ENCODE results near the genes PNPLA2, MUC6 and MUC5B.

GRCh38 chr11:791520-792644, 2.0 kb upstream of the CEND1 start:
- PRO-cap = no peak
- RAMPAGE, long total RNA, 4 experiments = no peak in any of the 4 experiments

- PRO-cap = unidirectional peak, plus-strand start at chr11:818914
- RAMPAGE, long total RNA, 4 experiments = start-site peak on the plus strand in 3 of 4 experiments, at chr11:818893-818987 at its widest, 738 to 1,298 reads per replicate; start-site peak on the minus strand in 3 of 4 experiments, at chr11:818672-819385 at its widest, 8 to 13 reads per replicate
Observed at GRCh38 chr11:818479-819508, at the start of gene PNPLA2. TSS of gene PNPLA2 (plus strand) at chr11:818914.

DNA sequence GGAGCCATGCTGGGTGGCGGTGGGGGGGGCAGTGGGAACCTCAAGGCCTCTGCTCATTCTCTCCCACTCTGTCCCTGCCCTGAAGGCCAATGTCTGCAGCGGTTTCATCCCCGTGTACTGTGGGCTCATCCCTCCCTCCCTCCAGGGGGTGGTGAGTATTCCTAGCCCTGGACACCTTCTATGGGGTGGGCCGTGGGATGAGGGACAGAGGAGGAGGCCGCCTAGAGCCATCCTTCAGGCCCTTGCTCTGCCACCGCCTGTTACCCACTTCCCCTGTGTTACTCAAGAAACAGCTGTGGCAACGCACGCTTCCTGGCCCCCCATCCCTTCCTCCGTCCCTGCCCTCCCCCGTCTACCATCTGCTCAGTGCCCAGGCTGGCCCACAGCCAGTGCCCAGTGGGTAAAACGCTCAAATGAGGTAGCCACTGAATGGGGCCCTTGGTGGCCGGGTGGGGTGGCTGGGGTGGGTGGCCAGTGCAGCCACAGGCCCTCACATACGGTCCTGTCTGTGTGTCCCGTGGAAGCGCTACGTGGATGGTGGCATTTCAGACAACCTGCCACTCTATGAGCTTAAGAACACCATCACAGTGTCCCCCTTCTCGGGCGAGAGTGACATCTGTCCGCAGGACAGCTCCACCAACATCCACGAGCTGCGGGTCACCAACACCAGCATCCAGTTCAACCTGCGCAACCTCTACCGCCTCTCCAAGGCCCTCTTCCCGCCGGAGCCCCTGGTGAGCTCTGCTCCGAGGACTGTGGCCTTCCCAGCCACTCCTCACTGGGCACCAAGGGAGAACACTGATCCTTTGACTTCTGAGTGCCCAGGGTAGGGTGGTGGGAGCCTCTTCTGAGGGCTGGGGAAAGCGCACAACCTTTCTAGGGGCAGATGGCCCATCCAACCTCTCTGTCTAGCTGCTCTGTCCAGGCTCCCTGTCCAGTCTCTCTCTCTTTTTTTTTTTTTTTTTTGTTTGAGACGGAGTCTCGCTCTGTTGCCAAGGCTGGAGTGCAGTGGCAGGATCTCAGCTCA, 3.5 kb downstream of the PNPLA2 start:
- PRO-cap = no peak
- RAMPAGE, long total RNA, 4 experiments = no peak in any of the 4 experiments

DNA sequence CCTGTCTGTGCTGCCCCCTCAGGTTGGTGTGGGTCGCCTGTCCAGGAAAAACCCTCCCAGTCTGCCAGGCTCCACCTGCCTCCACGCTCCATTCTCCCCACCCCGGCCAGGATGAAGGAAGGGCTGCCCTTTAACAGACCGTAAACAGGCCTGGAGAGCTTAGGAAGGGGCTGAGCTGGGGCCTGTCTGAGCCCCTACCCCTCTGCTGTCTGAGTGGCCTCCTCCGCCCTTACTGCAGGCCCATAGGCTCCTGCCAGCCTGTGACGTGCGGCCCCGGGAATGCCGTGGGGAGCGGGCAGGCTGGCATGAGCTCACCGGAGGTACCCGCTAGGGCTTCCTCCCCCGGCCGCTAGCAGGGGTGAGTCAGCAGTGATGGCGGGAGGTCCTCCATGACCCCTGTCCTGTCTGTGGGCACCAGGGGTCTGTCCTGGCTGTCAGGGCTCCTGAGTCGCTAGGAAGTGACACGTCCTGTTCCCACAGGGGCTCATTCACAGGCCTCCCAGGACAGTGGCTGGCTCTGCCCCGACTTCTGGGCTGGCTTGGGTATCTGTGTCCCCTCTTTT, 2.1 kb downstream of the CD151 start:
- PRO-cap = no peak
- RAMPAGE, long total RNA, 4 experiments = no peak in any of the 4 experiments

GRCh38 chr11:864475-865432, 22.1 kb downstream of the TSPAN4 start:
- PRO-cap = no peak
- RAMPAGE, long total RNA, 4 experiments = no peak in any of the 4 experiments

DNA sequence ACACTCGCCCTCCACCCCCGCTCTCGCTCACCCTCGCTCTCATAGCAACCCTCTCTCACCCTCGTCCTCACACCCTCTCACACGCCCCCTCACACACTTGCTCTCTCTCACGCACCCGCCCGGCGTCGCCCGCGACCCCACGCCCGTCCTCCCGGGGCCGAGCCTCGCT, 200 bp downstream of the CHID1 start:
- PRO-cap = no peak
- RAMPAGE, long total RNA, 4 experiments = no peak in any of the 4 experiments

DNA sequence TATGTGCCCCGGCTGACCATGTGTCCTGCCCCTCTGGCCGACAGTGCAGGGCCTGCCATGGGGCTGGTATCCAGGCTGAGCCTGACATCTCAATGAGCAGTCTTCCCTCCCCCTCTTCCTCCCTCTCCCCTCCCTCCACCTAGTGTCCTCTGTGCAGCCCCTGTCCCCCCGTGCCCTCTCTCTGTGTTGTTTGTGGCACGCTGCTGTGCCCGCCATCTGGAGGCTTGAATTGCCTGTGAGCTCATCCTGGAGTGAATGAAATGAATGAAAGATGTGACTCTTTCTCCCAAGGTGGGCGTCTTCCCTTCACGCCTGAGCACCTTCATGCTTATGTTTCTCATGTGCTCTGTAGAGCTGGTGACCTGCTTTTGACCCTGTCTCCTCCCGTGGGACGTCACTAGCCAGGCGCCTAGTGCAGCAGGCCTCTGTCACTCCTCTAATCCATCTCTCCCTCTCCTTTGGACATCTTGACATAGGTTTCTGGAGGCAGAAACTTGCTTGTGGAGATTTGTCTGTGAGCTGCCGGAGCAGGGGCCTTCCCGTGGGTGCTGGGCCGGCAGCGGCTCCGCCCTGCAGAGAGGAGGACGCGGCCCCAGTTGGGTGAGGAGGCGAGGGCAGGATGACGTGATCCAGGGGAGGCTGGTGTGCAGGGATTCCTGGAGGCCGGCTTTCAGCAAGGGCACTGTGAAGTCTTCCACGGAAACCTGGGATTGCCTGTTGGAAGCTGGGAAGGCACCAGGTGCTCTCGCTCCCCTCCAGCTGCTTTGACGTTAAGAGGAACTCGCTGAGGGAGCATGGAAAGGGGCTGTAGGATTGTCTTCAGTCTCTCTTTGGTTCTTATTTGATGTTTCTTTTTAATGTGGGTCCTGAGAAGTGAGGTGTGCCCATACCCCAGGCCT, 40.6 kb downstream of the MUC6 start:
- PRO-cap = no peak
- RAMPAGE, long total RNA, 4 experiments = no peak in any of the 4 experiments

DNA sequence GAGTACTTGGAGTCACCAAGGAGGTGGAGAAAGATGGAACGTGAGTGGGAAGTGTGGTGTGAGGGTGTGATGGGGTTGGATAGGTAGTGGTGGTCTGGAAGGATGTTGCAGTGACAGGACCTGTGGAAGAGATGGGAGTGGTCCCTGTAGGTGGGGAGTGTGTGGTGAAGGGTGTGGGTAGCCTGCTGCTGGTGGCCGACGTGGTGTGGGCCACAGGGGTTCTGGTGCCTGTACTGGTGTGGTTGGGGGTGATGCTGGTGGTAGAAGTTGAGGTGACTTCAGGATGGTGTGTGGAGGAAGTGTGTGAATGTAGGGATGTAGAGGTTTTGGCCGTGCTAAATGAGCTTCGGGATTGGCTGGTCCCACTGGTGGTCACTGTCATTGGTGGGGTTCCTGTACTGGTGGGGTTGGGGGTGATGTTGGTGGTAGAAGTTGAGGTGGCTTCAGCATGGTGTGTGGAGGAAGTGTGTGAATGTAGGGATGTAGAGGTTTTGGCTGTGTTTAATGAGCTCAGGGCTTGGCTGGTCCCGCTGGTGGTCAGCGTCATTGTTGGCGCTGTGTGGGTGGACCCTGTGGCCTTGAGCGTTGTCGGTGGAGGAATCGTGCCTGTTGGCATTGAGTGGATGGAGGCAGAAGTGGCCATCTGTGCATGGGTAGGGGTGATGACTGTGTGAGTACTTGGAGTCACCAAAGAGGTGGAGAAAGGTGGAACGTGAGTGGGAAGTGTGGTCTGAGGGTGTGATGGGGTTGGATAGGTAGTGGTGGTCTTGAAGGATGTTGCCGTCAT, 19.1 kb downstream of the MUC6 start:
- PRO-cap = no peak
- RAMPAGE, long total RNA, 4 experiments = no peak in any of the 4 experiments

DNA sequence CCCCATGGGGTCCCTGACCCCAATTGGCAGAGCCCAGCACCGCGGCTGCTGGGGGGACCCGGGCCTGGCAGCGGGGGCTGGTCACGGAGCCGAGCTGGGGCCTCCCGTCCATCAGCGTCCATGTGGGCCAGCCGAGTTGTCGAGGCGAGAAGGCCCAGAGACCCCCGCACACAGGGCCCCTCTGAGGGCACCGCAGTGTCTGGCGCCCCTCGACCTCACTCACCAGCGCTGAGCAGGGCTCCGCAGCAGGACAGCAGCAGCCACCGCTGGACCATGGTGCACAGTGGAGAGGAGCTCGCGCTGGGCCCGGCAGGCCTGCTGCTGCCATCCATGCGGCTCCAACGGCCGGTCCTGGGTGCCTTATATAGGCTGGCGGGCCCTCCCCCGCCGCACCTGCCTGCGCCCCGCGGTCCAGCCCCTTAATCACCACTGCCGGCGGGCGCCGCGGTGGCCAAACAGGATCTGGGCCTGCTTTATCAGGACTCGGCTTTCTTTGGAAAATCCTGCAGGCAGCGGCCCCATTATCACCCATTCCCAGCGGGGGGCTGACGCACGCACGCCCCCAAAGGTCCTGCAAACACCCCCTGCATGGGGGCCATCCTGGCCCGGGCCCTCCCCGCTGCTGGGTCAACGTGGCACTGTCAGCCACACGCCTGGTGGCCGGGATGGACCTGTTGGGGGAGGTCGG, at the start of gene MUC6:
TSS of gene MUC6 (minus strand) at position 338 of the 688 bp plus-strand sequence.
- PRO-cap = no peak
- RAMPAGE, long total RNA, 4 experiments = no peak in any of the 4 experiments

- PRO-cap = no peak
- RAMPAGE, long total RNA, 4 experiments = no peak in any of the 4 experiments
Observed at GRCh38 chr11:1074722-1075798, 38.5 kb upstream of the MUC6 start.

- PRO-cap = no peak
- RAMPAGE, long total RNA, 4 experiments = no peak in any of the 4 experiments
Observed at GRCh38 chr11:1153688-1154318, 4.0 kb upstream of the MUC5AC start.

- PRO-cap = no peak
- RAMPAGE, long total RNA, 4 experiments = no peak in any of the 4 experiments
Observed at GRCh38 chr11:1205003-1205506, 17.8 kb upstream of the MUC5B start.

DNA sequence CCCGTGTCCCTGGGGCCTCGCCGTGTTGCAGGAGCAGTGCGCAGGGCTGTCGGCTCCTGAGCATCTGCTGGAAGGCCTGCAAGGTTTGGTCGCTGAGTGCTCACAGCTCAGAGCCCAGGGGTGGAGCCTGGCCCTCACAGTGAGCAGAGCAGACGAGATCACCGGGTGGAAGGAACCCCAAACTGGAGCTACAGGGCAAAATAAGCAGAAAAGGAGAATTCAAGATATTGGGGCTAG, 17.1 kb upstream of the MUC5B start:
- PRO-cap = no peak
- RAMPAGE, long total RNA, 4 experiments = no peak in any of the 4 experiments

- PRO-cap = no peak
- RAMPAGE, long total RNA, 4 experiments = no peak in any of the 4 experiments
Observed at GRCh38 chr11:1222596-1223535, at the start of gene MUC5B. TSS of gene MUC5B (plus strand) at chr11:1223066.

- PRO-cap = no peak
- RAMPAGE, long total RNA, 4 experiments = no peak in any of the 4 experiments
Observed at GRCh38 chr11:1297422-1298663, 11.6 kb downstream of the TOLLIP start.

GRCh38 chr11:1336732-1337182, 27.3 kb upstream of the TOLLIP start:
- PRO-cap = no peak
- RAMPAGE, long total RNA, 4 experiments = no peak in any of the 4 experiments

DNA sequence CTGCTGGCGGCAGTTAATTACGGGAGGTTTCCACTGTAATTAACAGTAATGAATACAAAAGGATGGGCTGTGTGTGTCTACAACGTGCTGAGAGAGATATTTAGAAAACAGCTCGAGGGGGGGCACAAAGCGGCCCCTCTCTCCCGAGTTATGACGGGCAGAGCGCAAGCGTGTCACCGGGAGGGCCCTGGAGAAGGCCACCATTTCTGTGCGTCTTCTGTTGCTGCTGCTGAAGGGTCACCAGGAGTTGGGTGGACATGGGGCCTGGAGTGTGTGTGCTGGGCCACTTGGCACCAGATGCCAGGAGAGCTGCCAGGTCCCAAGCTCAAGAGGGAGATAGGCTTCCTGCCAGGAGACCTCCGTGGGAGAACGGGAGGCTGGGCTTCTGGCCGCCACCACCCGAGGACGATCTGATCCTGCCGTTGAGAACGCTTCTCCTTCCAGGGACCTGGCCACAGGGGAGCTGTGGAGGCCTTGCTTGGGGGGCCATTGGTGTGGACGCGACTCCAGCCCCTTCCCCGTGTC, 2.2 kb downstream of the BRSK2 start:
- PRO-cap = no peak
- RAMPAGE, long total RNA, 4 experiments = no peak in any of the 4 experiments

DNA sequence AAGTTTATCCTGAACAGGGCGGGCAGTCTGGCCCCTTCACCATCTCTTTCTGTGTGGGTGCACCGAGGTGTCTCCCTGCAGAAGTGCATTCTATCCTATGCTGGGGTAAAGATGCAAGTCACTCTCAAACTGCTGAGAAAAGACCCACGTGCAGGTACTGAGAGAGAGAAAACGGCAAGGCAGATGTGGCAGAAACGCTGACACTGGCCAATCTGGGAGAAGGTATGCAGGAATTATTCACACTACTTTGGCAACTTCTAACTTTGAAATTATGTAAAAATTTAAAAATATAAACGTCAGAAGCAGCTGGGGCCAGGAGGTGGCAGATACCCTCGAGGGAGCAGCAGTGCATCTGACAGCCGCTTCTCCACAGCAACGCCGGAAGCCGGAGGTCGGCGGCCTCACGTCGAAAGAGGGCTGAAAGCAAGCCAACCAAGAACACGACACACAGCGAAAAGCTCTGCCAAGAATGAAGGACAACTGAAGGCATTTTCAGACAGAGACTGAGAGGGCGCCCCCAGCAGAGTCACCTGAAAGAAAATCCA, 34.2 kb upstream of the MOB2 start:
- PRO-cap = no peak
- RAMPAGE, long total RNA, 4 experiments = no peak in any of the 4 experiments

DNA sequence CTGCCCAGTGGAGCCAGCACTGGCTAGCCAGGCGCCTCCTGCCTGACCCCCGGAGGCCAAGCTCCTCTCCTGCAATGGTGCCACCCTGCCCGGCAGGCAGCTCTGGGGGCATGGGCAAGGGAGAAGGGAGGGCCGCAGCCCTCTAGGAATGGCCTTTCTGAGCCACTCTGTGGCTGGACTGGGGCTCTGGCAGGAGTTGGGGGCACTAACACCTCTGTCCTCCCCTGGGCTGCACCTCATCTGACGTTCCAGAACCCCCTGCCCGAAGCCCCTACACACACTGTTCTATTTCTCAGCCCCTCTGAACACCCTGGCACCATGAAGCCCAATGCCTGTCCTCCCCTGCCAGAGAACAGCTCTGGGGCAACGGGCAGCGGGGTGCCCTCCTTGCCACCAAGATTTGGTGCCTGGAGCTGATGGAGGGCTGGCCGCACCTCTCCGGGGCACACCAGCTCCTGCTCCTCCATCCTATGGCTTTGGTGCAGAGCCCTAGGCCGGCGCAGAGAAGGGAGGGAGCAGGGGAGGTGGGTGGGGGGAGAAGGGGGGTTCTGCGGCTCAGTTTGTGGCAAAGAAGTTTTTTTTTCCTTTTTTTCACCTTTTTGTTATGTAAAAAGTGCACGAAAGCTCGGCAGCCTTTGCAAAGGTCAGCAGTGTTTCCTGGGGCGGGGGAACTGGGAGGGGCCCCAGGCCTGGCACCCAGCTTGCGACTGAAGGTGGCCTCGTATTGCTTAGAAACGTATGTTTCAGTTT, 16.3 kb downstream of the DUSP8 start:
- PRO-cap = no peak
- RAMPAGE, long total RNA, 4 experiments = no peak in any of the 4 experiments

- PRO-cap = no peak
- RAMPAGE, long total RNA, 4 experiments = no peak in any of the 4 experiments
Observed at GRCh38 chr11:1570082-1570543, 2.0 kb downstream of the DUSP8 start.

All from omental fat pad (tissue), 4 donors.